Monocyte (primary cell): ENCODE measurements around the genes MYO15B, WBP2 and FBF1.

- PRO-cap, 2 experiments: peak in 2 of 2 experiments; most common plus-strand start chr17:75588451 (in 2); most common minus-strand start chr17:75588187 (in 1)
Measured at GRCh38 chr17:75587557-75588718, at the start of gene MYO15B. Gene MYO15B (plus strand): TSS chr17:75587800.

DNA sequence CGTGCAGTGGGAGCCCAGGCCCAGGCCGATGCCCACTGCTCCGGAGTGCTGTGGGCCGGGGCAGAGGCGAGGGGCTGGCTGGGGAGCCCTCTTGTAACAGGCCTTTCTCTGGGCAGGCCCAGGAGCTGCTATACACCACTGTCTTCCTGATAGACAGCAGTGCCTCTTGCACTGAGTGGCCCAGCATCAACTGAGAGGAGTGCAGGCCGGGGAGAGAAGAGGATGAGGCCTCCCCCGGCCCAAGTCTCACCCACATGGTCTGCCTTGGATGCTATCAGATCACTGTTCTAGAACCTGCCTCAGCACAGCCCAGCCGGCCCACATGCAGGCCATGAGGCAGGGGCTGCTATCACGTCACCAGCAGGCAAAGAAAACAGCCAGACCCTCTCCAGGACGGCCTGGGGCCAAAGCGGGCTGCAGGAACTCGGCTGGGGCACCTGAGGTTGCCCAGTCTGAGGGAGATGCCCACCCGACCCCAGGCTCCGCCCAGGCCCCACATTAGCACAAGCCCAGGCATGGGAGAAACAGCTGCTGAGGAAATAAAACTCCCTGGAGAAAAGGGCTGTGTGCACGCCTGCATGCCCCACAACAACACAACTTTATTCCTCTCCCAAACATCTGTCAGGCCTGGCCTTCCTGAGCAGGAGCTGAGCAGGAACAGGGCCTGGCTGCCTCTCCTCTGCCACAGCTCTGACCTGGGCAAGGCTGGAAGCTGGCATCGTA lies 6.8 kb upstream of the SMIM5 start:
- PRO-cap, 2 experiments: no peak in any of the 2 experiments

DNA sequence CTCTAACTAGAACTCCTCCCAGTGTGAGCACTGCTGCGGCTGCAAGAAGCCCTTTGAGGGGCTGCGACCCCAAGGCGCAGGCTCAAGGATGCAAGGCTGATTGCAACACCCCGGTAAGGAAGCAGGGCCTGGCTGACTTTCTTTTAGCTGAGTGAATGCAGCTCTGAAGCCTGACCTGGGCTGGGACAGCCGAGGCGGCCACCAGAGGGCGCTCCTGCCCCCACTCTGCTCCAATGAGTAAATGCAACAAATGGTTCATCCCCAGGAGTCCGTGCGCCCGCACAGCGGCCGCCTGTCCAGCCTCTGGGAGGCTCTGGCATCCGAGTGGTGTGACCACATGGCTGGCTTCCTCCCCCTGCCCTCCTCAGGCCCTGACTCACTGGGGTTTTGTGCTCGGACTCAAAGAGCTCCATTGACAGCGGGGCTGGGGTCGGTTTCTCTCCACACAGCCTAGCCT lies 315 bp upstream of the SMIM5 start:
- PRO-cap, 2 experiments: no peak in any of the 2 experiments

DNA sequence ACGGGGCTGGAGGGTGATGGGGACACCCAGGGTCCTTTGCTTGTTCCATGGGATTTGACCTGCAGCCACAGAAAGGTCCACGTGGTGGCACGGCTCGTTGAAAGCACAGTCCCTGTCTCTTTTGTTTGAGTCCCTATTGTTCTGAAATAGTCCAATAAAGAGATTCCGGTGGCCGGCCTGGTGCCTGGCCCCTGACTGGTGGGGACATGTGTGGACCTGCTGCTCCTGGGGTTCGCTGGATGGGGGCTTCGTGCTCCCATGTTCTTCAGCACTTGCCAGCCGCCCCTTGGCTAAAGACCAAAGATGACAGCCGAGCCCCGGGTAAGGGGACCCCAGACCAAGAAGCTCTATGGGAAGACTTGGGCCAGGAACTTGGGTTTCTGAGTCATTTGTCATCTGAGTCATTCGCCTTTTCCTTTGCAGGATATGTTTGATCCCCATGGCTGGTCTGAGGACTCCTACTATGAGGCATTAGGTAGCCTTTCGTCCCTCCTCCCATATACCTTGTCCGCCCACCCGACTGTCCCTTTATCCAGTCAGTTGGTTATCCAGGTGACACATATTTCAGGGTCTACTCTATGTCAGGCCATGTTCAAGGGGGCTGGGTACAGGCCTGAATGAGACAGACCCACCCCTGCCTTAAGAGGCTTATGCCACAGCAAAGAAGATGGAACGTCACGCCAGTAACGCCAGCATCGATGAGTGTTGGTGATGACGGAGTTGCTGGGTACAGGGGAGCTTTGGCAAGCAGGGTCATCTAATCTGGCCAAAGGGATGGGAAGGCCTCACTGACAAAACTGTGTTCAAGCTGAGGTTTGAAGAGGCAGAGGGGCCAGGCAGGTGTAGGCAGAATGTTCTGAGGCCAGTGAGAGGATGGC lies 17.6 kb upstream of the ITGB4 start:
- PRO-cap, 2 experiments: peak in 1 of 2 experiments; most common plus-strand start position 160 of the sequence (in 1)

GRCh38 chr17:75722023-75722636 lies 871 bp downstream of the ITGB4 start:
- PRO-cap, 2 experiments: no peak in any of the 2 experiments

DNA sequence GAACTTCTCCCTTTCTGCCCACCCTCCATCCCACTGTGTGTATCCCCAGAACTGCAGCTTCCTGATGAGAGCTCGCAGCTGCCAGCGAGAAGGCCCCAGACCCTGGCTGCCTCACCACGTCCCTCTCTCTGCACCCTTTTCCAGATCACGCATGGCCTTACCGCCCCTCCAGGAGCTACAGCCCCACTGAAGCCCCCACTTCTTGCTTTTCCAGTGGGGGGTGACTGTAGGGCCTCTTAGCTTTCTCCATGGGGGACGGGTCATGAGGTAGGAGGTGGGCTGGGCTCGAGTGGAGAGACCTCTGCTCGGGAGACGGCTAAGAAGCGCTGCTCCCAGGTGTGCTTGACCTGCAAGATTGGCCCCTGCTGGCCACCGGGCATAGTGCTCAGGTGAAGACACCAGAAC lies 5.9 kb downstream of the H3-3B start:
- PRO-cap, 2 experiments: peak in 2 of 2 experiments; most common minus-strand start position 127 of the sequence (in 1)

- PRO-cap, 2 experiments: peak in 2 of 2 experiments; most common minus-strand start chr17:75777658 (in 1)
Measured at GRCh38 chr17:75777611-75778074, 1.9 kb downstream of the H3-3B start.

- PRO-cap, 2 experiments: peak in 2 of 2 experiments; most common minus-strand start chr17:75855335 (in 2)
Measured at GRCh38 chr17:75854897-75855622, at the start of gene WBP2. Gene WBP2 (minus strand): TSS chr17:75855335.

DNA sequence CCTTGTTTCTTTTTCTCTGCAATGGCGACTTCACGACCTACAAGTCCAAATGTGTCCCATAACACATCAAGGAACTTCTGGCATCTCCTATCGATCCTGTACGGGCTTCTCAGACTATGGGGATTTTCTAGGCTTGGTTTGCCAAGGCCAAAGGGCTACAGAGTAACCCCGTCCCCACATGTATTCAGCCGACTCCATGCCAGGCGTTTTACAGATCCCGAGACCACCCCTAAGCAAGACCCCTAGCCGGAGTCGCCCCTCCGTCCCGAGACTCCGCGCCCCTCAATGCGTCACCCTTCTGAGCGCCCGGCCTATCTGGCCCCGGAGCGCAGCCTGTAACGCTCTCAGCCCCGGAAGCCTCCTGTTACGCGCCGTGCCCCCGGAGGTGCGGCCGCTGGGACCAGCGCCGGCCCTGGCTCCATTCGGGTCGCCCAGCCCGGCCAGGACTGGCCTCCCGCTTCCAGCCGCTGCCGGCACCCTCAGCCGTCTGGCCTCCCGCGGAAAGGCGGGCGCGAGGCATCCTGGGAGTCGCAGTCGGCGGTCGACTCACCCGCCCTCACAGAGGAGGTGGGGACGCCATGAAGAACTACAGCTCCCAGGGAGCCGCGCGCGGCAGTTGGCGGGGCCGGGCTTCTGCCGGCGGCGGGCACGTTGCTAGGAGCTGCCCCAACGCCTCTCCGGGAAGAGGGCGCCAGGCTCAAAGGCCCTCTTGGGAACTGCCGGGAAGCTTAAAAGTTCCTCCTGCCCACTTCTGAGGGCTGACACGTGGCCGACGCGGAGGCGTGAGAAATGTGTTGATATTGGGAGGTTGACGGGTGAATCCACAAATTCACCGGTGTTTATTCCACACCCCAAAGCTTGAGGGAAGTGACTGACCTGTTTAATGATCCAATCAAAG lies at the start of gene FBF1:
FBF1 (minus strand) TSS at position 489 of the 898 bp plus-strand sequence.
- PRO-cap, 2 experiments: peak in 2 of 2 experiments; most common minus-strand start position 489 of the sequence (in 2)

- PRO-cap, 2 experiments: peak in 2 of 2 experiments; most common plus-strand start chr17:75980231 (in 2)
Measured at GRCh38 chr17:75980128-75980596, 1.1 kb downstream of the TEN1 start.

DNA sequence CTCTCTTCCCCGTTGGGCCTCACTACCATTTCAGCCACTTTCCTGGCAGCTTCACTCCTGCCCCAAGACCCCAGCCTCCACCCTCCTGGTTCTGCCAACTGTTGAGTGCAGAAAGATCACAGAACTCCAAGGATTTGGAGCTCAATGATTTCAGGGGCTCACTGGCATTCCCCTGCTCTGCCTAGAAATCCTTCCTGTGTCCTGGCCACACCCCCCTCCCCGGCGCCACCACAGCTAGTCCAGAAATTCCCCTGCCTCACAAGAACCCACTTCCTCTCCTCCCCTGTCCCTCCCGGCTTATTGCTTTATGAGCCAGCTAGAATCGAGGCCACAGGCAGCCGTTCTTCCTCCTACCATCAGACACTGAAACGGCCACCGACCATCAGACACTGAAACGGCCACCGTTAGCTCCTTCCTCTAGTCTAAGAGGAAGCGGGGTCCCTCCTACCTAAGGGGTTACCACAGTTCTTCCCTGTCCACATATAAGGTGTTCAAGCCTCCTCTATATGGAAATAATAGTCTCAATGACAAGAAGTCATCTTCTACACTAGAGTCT lies 3.4 kb upstream of the CDK3 start:
- PRO-cap, 2 experiments: peak in 1 of 2 experiments; most common minus-strand start position 391 of the sequence (in 1)

DNA sequence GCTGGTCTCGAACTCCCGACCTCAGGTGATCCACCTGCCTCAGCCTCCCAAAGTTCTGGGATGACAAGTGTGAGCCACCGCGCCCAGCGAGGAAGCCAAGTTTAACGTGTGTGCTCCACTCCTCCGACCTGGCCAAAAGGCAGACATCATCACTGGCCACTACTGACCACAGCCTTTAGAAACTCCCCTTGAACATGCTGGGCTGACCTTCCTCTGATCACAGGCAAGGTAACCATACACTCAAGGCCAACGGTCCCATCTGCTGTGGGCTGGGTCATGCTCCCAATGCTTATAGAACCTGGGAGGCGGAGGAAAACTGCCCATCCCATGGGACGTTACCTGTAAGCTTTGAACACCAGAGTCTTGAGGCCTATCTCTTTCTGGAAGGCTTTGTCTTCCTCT lies 17.8 kb upstream of the EVPL start:
- PRO-cap, 2 experiments: no peak in any of the 2 experiments

DNA sequence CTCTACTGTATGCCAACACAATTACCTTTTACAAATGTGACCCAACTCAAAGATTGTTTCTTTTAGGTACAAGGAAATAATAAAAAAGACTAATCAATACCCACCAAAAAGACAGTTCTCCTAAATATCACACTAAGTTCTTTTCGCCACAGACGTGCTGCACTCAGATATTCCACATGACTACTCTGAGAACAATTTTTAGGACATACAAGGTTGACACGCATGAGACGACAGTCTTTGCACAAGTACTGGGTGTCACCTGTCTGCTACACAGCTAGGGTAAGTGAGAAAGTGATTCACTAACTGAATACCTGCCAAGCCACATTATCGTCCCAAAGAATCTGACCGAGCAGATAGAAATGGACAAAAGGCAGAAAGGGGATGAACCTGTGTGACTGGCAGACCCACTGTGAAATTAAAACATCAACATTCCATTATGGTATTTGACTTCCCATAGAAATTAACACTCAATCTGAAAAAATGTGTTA lies 21.3 kb downstream of the SRP68 start:
- PRO-cap, 2 experiments: no peak in any of the 2 experiments

DNA sequence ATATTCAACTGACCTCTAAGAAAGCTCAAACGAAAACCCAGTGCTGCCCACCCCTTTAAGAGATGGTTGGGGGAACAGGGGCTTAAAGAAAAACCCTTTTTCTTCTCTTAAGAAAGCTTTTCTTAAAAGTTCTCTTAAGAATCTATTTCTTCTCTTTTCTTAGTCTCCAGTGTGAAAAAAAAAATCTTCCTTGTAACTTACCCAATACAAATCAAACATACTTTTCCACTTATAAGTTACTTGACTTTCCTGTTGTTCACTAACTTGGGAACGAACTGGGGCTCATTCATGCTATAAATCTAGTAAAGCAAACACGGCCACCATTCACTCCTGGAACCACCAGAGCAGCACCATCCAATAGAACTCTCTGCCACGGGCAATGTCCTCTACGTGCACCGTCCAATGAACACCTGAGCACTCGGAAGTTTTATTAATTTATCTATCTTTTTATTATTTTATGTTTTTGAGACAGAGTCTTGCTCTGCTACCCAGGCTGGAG lies 20.8 kb downstream of the SRP68 start:
- PRO-cap, 2 experiments: peak in 2 of 2 experiments; most common minus-strand start position 366 of the sequence (in 1)

GRCh38 chr17:76056572-76057838 lies 15.3 kb downstream of the SRP68 start:
- PRO-cap, 2 experiments: no peak in any of the 2 experiments

DNA sequence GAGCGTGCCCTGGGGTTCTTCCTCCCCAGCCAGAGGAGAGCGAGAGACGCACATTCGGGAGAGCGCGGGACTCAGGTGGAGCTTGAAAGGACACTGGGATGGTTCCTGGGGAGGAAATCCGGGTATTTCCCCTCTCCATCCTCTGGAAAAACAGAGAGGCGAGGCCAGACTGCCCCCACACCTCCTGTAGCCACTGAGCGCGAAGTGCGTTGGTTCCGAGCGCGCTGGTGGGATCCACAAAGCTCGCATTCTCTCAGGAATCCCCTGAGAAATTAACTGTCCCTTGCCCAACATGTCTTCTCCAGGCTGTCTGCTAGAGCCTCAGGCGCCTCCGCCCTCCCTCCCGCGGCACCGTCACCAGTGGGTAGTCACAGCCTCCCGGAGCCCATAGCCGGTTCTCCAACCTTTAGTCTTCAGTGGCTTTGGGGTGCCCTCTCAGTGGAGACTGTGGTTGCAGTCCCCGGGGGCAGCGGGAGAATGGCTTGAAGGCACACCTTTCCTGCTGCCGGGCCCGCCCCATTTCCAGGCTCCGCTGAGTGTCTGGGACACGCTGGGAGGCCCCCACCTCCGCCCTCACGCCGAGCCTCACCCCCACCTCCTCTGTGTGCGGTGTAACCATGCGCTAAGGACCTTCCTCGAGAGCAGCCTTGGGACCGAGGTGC lies 1.5 kb downstream of the GALR2 start:
- PRO-cap, 2 experiments: peak in 2 of 2 experiments; most common plus-strand start position 416 of the sequence (in 2); most common minus-strand start position 597 of the sequence (in 1)

- PRO-cap, 2 experiments: peak in 1 of 2 experiments; most common plus-strand start chr17:76077166 (in 1); most common minus-strand start chr17:76077003 (in 1)
Measured at GRCh38 chr17:76076723-76077327, 2.2 kb upstream of the ZACN start.

DNA sequence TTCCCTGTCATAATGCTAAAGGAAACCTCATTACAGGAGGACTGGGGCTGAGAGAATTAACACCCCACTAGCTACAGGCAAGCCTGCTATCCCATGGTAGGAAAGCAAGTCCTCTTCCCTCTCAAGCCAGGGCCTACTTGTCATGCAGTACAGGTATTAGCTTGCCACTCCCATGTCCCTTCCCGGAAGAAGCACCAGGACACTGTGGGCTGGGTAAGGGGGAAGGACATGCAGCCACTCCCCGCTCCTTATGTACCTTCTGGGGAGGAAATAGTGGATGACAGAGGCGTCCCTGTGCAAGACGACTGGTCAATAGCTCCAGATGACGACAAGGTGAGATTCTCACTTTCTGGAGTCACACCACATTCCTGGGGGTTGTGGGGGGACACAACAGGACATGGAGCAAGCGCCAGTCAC lies 14.9 kb upstream of the FOXJ1 start:
- PRO-cap, 2 experiments: no peak in any of the 2 experiments

GRCh38 chr17:76156371-76156643 lies 15.3 kb upstream of the FOXJ1 start:
- PRO-cap, 2 experiments: no peak in any of the 2 experiments

- PRO-cap, 2 experiments: no peak in any of the 2 experiments
Measured at GRCh38 chr17:76256606-76257169, 8.5 kb upstream of the UBALD2 start.